Right common carotid artery plus branches (tissue), 1 donor: Measurements from ENCODE around the genes NPSR1, EEPD1 and MATCAP2.

DNA sequence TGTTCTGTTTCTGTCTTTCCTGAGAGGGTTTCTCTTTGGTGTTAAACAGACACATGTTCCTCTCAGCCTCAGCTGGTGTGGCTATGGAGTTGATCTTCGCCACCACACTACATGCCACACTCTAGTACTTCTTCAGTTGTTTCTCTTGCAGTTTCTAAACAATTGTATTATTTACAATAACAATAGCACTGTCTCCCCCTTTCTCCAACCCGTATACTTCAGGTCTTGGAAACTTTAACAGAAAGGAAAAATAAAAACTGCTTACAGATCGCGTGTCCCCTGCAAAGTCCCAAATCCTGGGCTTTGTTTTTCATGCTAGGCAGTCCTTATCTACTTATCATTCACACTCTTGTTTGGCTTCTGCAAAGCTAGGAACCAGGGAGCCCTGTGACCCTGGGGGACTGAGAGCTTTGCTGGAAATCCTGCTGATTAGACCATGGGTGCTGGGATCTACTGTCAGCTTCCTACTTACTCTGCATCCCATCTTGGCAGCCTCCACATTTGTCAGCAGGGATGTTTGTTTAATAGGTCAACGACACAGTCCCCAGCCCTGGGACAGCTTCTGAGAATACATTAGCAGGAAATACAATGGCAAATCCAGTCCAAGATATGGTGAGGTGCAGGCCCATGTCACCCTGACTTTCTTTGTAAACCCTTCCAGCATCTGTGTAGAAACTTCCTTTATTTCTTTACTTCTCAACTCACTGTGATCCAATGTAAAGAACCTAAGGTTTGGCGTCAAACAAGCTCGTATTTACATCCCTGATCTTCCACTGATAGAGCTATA, 193.8 kb upstream of the BMPER start:
- PRO-cap = no peak

DNA sequence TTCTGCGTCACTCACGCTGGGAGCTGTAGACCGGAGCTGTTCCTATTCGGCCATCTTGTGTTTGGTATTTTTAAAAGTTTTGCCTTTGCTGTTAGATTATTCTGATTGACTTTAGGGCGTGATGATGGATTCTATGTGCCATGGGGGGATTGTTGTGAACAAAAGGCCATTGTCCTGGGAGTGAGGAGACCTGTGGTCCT, 89.1 kb downstream of the BMPER start:
- PRO-cap = no peak

- PRO-cap = no peak
Observed at GRCh38 chr7:34658066-34658520, at the start of gene NPSR1. NPSR1 (plus strand) TSS chr7:34658218.

- PRO-cap = no peak
Observed at GRCh38 chr7:34757917-34758640, 100.1 kb downstream of the NPSR1 start.

DNA sequence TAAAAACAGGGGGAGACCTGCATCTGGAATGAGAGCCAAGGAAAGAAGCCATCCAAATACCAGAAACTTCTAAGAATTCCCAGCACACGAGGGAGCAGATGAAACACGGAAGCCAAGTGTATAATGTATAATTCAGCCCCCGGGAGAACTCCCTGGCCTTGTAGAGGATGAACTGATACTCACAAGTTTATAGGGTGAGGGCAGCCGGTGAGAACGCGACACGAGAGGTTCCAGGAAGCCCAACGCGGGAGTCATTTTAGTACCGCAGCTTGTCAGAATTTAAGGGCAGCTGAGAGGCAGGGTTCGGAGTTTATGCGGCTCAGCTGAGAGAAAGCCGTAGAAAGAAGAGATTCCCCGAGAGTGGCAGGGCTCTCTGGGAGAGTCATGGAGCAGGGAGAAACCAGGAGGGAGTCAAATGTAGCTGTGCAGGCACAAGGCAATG, 164.0 kb downstream of the NPSR1 start:
- PRO-cap = no peak

GRCh38 chr7:35036149-35036601, 1.1 kb downstream of the DPY19L1 start:
- PRO-cap = unidirectional peak, plus-strand start at chr7:35036462

- PRO-cap = no peak
Observed at GRCh38 chr7:35186746-35187430, 67.0 kb downstream of the TBX20 start.

GRCh38 chr7:35374992-35375238, 121.0 kb upstream of the TBX20 start:
- PRO-cap = no peak

- PRO-cap = no peak
Observed at GRCh38 chr7:35624710-35625232, 70.2 kb downstream of the HERPUD2 start.

DNA sequence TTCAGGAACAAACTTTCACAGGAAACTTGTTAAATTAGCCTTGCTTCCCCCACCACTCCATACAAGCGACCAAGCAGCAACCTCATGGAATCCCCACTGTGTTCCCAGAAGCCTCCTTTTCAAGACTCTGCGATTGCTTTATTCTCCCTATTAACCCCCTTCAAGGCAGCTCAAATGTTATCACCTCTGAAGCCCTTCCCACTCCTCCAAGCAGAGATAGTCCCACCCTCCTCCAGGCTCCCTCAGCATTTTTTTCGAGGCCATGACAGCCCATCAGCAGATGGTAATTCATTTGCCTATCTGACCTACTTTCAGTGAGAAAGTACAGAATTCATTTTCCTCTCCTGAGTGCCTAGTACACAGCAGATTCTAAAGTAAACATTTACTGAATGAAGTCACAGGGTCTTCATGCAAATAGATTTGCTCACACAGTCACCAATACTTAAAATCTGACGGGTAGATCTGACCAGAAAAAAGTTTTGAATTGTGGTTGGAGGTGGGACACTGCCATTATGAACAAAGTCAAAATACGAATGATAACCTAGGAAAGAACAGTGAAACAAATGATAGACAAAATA, 47.7 kb downstream of the HERPUD2 start:
- PRO-cap = no peak

DNA sequence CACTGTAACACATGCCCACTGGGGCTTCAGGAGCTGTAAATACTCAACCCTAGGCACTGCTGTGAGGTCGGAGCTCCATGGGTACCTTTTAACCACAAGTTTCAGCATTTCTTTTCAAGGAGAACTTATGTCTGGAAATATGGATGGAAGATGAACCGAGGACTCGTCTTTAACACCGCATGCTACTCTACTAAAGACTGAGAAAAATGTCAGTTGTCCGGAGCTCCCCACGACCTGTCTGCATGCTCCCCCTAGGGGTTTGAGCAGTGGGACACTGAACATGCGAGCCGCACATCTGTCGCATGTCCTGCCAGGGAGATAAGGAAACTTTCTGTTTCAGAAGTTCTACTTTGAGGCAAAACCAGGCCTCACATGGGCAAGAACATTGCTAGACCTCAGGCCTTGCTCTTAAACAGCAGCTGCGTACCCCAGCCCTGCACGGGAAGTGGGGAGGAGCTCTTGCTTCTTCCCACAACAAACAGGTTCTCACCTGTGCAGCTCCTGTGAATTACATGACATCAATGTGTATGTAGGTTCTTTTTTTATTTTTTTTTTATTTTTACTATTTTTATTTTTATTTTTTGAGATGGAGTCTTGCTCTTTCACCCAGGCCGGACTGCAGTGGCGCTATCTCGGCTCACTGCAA, 30.3 kb upstream of the HERPUD2 start:
- PRO-cap = no peak

- PRO-cap = no peak
Observed at GRCh38 chr7:36045428-36045676, 107.7 kb upstream of the EEPD1 start.

- PRO-cap = no peak
Observed at GRCh38 chr7:36119111-36119665, 33.9 kb upstream of the EEPD1 start.

DNA sequence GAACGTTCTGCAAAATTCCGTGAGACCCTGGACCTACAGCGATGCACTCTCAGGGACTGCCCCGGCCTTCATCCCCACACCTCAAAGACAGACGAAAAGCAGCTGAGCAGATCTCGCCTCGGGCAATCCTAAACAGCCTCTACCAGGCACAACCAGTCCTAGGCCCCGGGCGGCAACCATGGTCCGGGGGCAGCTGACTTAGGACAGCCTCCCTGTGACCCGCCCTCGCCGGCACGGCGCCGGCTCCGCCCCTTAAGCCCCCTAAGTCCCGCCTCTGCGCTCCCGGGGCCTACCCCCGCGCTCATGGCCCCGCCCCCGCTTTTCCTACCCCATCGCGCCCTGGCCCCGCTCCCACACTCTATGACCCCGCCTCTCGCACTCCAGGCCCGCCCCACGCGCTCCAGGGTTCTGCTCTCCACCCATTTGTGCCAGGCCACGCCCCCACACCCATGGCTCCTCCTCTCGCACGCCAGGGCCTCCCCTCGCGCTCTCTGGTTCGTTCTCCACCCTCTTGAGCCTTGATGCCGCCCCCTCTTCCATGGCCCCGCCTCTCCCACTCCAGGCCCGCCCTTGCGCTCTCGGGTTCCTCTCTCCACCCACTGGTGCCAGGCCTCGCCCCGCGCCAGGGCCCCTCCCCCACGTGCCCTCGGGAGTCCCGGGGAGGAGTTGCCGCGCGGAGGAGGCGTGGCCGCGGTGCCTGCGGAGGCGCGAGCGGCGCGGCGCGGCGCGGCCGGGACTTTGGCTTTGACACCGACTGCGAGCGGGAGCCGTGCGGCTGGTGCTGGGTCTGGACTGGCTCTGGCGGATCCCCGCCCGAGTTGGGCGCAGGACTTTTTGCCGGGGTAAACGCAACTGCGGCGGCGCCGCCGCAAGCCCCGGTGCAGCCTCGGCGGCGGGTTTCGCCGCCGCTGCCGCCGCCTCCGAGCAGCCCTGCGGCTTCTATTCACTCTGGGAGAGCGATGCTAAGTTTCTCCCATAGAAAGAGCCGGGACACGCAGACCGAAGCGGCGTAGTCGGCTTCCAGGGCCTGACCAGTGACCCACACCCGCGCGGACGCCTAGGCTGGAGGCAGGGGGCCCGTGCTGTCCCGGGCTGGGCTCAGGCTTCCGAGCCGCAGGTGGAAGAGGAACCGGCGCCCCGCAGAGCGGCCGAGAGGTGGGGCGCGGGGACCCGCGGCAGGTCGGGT, at the start of gene EEPD1:
TSS of gene EEPD1 (plus strand) at position 735 of the 1,186 bp plus-strand sequence.
- PRO-cap = unidirectional peak, minus-strand start at position 130 of the sequence; unidirectional peak, minus-strand start at position 178 of the sequence; unidirectional peak, minus-strand start at position 247 of the sequence; unidirectional peak, plus-strand start at position 747 of the sequence

DNA sequence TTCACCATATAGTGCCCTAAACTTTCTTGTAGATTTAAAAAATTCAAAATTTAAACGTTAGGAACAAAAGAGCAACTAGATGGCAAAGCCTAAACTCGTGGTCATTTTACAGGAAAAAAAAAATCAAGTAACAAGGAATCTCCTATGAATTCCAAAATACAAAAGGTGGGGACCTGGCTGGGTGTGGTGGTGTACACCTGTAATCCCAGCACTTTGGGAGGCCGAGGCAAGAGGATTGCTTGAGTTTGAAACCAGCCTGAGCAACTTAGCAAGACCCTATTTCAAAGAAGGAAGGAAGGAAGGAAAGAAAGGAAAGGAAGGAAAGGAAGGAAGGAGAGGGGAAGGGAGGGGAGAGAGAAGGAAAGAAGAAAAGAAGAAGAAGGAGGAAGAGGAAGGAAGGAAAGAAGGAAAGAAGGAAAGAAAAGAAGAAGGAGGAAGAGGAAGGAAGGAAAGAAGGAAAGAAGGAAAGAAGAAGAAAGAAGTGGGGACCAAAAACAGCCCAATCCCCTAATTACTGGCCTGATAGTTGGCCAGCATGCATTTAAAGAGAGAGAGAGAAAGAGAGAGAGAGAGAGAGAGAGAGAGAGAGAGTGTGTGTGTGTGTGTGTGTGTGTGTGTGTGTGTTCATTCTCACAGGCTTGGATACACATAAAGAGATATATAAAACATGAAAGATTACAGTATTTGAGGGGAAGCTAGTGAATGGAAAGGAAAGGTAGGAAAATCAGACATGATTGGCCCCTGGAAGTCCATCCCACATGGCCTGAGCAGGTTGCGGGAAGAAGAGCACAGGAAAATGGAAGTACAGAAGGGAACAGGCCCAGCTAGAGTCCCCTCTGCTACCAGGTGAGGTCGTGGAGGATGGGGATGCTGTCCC, 66.4 kb downstream of the EEPD1 start:
- PRO-cap = no peak

GRCh38 chr7:36261227-36261648, 105.8 kb downstream of the MATCAP2 start:
- PRO-cap = no peak

DNA sequence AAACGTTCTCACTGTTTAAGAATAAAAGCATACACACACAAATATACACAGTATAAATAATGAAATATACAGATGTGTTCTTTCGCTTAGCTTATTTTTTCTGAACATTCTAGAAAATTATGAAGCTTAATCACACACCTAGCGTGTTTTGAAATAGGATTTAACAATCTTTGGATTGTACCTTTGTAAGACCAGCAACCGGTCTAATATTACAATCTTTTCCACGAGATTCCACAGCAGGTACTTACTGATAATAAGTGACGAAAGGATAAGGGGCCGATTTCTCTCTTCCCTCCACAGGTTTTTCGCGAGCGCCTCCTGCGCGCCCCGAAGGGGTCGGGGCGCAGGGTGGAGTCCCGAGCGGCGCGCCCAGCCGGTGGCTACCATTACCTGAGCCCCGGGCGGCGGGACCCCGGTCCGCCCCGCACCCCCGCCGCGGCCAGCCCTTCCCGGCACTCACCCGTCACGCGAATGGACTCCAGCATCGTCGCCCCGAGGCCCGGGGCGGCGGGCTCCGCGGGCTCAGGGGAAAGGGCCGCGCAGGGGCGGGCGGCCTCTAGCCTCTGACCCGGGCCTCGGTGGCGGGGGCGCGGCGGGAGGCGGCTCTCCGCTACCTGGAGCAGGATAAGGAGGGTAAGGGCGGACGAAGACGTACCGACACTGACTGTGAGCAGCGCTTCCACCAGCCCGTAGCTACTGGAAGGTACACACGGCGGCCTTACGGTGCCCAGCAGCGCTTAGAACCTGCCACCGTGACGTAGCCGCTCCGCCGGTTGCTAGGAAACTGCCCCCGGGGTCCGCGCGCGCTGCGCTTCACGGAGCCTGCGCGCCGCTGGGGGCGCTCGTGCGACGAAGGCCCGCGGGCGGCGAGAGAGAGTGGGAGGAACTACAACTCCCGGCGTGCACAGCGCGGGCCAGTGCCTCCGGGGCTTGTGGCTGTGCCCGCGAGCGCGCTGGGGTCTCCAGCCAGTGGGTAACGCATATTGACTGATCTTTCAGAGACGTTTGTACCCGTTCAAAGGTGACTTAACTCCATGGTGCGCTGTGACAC, at the start of gene MATCAP2:
TSS of gene MATCAP2 (minus strand) at position 785 of the 1,051 bp plus-strand sequence.
- PRO-cap = bidirectional peak, plus-strand start at position 917 of the sequence, minus-strand start at position 695 of the sequence

- PRO-cap = unidirectional peak, minus-strand start at chr7:36406246
Observed at GRCh38 chr7:36405971-36406770, 16.5 kb downstream of the ANLN start.

DNA sequence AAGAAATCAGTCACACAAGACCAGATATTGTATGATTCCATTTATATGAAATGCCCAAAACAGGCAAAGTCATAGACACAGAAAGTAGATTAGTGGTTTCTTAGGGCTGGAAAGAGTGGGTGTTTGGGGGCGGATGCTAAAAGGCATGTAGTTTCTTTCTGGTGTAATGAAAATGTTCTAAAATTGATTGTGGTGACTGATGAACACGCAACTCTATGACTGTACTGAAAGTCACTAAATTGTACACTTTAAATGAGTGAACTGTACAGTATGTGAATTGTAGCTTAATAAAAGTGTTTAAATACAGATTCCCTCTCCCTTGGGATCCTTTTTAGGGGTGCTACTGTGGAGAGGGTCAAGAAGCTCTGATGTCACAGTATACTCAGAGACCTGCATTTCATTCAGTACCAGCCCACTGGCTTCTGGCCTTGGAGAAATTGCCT, 46.4 kb downstream of the AOAH start:
- PRO-cap = no peak

GRCh38 chr7:36780722-36781526, 56.6 kb upstream of the AOAH start:
- PRO-cap = no peak